ENCODE measurements around a stretch of chr12.

DNA sequence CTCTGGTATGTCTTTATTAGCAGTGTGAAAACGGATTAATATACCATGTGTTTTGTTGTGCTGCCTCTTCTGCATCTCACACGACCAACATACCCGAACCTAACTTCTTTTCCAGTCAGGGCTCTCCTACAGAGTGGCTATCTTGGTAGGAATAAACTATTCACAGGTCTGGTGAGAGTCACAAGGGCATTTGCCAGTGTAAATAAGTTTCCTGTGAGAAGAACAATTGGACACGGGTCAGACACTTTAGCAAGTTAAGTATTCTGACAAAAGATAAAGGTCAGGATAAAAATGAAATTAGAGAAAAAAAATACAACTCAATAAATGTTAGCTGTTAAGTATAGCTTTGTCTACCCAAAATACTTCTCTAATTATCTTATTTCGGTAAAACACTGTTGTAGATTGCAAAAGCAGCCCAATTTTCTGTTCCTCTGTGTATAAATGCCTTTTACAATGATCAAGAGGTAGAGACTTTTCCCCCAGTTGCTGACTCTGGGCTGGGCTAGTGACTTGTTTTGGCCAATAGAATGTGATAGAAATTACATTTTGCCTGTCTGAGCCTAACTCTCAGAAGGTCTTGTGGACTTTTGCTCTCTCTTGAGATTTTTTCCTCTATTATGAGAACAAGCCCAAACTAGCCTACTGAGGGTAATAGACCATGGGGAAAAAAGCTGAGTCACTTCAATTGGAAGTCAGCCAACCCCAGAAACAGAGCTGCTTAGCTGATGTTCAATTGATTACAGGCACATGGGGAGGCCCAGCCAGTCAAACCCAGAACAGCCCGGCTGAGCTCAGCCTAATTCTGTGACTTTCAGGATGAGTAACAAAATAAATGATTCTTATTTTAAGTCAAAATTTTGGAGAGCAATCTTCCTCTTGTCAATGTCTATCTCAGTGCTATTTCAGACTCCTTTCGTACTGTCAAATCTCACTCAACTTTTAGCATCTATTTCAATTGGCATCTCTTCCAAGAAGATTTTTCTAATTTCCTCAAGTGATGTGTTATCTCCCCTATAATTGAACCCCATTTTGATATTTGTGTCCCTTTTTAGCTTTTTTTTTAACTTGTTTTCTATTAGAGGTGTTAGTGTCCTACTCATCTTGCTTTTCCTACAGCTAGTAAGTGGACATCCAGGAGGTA, 61.3 kb downstream of the MYF5 start:
- RRBS: no CpG with 5 or more reads among the region's 7 CpGs

- RRBS: no CpG with 5 or more reads among the region's 2 CpGs
Observed at GRCh38 chr12:81079615-81080294, 1.9 kb downstream of the ACSS3 start.

- RRBS: no CpG with 5 or more reads among the region's 7 CpGs
Observed at GRCh38 chr12:81294467-81294920, 216.6 kb downstream of the ACSS3 start.

- RRBS: no CpG with 5 or more reads among the region's 7 CpGs
Observed at GRCh38 chr12:82314347-82314848, 43.8 kb downstream of the CCDC59 start.

- RRBS: no CpG with 5 or more reads among the region's 5 CpGs
Observed at GRCh38 chr12:82359051-82359493, 743 bp downstream of the METTL25 start.

GRCh38 chr12:82685724-82686272, 908 bp upstream of the TMTC2 start:
- RRBS: 1% methylated on average over 4 of the region's 16 CpGs

DNA sequence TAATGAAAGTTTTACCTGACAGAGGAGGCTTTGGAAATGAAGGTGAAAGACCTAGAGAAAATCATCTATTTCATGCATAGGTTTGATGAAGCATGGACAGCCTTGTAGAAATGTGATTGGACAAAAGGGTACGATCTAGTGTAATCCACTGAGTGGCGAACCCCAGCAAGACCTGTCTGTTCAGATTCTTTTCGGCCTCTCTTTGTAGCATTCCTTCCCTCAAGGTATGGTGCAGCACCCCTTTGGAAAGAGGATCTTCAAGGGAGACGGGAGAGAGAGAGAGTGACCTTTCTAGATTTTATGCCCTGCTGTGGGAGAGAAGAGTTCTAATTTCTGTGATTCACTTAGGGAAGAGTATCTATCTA, 287.9 kb downstream of the TMTC2 start:
- RRBS: no CpG with 5 or more reads among the region's 4 CpGs

DNA sequence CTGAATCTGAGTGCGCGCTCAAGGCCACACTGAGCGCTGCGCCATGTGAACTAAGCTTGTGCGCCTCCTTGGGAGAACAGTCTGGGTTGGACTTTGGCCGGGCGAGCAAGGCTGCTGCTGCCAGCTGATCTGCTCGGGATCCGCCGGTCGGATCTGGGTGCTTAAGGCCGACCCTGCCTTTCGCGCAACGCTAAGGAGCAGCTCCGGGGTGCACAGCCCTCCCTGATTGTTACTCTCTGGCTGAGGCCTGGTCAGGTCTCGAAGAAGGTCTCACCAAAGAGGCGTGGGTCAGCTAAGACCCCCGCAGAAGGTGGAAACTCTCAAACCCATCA, 1.7 kb upstream of the ALX1 start:
- RRBS: 57% methylated on average over 11 of the region's 19 CpGs

- RRBS: no CpG with 5 or more reads among the region's 5 CpGs
Observed at GRCh38 chr12:85469280-85470070, 189.5 kb downstream of the ALX1 start.

GRCh38 chr12:86265041-86265616, 8.9 kb upstream of the MGAT4C start:
- RRBS: 5% methylated on average over 5 of the region's 20 CpGs

- RRBS: no CpG with 5 or more reads among the region's 3 CpGs
Observed at GRCh38 chr12:88299718-88300269, 157.7 kb downstream of the TMTC3 start.

- RRBS: no CpG with 5 or more reads among the region's 15 CpGs
Observed at GRCh38 chr12:88578676-88579506, 1.4 kb downstream of the KITLG start.

GRCh38 chr12:88579507-88579928, 753 bp downstream of the KITLG start:
- RRBS: under 1% methylated on average over 12 of the region's 26 CpGs

GRCh38 chr12:89339314-89340000, 12.8 kb downstream of the DUSP6 start:
- RRBS: no CpG with 5 or more reads among the region's 10 CpGs

- RRBS: no CpG with 5 or more reads among the region's 2 CpGs
Observed at GRCh38 chr12:89368455-89368807, 16.1 kb upstream of the DUSP6 start.

DNA sequence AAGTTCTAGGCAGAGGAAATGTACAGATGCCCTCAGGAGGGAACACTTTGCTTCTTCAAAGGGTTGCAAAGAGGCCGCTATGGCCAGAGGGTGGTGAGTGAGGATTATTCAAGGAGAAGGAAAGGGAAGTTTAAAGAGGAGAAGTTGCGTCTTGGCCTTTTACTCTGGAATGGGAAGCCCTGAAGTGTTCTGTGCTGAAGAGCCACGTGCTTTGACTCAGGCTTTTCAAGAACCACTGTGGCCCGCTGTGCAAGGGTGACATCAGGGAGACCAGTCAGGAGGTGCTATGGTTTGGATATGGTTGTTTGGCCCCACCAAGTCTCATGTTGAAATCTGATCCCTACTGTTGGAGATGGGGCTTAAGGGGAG, 65.9 kb upstream of the DUSP6 start:
- RRBS: no CpG with 5 or more reads among the region's 4 CpGs

GRCh38 chr12:89528170-89528917, 2.5 kb upstream of the POC1B start:
- RRBS: no CpG with 5 or more reads among the region's 7 CpGs

GRCh38 chr12:89656796-89657339, 51.8 kb downstream of the ATP2B1 start:
- RRBS: no CpG with 5 or more reads among the region's 2 CpGs

All from foreskin fibroblast (primary cell).